Helper T cell (primary cell): ENCODE data around the genes SKOR2, C18orf32 and RPL17.

DNA sequence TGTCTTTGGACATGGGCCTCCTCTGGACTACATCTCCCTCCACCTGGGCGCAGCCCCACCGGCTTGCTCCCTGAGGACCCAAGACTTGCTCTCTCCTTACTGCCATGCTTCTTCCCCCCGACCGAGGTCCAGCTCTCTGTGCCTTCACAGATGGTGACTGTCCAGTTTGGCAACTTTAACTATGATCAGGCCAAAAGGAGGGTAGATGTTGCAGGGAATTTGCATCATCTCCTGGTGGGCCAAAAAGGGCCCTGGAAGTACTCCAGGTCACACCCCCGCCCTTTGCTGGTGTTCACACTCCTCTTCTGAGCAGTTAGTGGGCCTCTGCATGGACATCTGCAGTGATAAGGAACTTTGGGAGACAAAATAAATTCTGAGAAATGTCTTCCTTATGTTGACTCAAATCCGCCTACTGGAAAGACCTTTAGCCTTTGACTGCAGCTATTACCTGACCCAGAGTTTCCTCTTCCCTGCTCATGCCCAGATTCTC, 88.7 kb downstream of the RNF165 start:
- PRO-cap, 2 experiments: no peak in any of the 2 experiments

- PRO-cap, 2 experiments: no peak in any of the 2 experiments
These were observed 1.1 kb upstream of the LOXHD1 start for GRCh38 chr18:46658113-46658450.

DNA sequence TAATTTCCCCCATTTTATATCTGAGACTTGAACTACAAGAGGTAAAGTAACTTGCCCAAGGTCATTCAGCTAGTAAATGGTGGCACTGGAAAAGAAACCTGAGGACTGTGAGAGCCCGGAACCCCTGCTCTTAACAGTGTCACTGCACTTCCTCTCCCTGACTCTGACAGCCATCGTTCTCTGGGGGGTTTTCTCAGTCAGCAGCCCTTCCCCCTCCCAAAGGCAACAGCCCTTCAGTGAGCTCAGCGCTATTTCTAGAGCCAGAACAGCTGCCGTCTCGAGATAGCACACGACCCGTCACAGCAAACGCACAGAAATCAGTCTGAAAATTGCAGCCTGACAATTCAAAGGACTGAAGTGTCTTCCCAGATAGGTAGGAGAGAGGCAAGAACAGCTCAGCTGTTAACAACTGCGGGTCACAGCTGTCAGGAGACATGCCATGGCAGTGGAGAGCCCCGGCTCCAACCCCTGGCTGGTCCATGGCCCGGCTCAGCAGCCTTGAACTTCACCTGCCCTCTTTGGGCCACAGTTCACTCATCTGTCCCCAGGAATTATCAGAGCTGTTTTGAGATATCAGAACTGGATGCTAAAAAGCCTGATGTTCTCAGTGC, 45.4 kb downstream of the ST8SIA5 start:
- PRO-cap, 2 experiments: no peak in any of the 2 experiments

- PRO-cap, 2 experiments: no peak in any of the 2 experiments
These were observed 72.7 kb upstream of the ST8SIA5 start for GRCh38 chr18:46829543-46830000.

DNA sequence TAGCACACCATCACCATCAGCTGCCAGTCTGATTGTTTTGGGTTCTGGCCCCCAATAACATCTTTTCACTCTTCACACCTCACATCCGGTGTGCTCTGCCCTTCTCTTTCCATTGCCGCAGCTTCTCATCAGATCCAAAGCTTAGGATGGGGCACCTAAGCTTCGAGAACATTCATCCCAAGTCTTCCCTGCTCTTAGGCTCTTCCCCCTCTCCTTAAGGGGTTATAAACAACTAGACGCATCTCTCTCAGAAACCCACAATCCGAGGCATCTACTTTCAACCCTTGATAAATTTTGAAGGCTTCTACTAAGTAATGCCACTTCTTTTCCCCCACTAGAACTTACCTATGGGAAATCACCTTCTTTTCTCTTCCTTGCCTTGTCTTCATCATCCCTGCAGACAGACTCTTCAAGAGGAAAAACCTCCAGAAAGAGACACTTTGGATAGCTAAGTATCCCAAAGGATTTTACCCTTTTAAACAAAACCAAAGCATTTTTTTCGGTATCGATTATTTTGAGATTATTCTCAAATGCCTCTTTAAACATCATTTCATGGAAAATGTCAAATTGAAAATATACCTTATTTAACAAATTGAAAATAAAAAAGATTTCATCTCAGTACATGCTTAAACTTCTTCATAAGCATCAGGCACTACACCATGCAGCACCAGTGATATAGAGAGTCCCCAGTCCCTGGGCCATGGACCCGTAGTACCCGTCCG, 48.5 kb downstream of the HDHD2 start:
- PRO-cap, 2 experiments: no peak in any of the 2 experiments

- PRO-cap, 2 experiments: no peak in any of the 2 experiments
These were observed at the start of gene SKOR2 for GRCh38 chr18:47251383-47251815. TSS of gene SKOR2 (minus strand) at chr18:47251660.

DNA sequence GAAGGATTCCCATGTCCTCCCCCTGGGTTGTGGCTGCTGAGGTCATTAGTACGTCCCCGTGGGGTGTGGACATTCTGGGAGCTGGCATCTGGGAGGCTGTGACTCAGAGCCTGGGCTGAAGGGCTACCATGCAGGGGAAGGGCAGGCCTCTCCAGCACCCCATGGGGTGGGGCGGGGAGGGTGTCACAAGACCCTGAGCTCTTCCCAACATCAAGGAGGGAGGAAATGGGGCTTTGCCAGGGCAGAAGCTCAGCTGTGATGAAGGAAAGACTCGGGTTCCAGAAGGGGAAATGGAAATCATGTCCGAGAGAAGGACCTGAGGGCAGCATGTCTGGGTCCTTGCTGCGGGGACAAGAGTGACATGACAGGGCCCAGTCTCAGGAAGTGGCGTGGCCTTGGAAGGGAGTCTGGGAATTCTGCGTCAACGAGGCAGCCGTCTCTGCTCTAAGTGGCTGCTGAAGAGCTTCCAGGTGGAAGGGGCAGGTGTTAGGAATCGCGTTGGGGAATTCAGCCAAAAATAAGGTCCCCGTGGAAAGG, 105.9 kb upstream of the SMAD2 start:
- PRO-cap, 2 experiments: no peak in any of the 2 experiments

DNA sequence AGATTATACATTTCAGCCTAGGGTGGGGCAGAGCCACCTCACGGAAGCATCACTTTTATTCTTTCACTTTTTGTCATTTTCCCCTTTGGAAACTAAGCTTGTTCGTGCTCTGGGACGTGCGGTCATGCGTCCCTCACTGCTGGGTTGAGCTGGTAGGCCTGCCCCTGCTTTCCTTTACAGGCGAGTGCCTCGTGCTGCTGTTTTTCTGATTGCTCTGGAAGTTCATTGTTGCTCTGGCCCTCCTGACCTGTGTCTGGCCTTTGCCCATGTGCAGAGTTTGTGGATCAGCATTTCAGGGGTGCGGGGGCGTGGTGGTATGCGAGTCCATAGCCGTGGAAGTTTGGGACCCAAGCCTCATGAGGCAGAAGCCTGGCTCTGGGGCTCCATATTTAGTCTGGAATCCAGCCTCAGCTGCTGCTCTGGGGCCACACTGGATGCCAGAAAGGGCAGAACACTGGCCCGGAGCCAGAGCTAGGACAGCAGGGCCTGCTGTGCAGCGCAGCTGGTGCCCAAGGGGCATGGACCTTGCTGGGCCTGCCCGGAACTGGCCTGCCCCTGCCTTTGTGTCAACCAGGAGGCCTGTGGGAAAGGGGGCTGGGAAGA, 51.1 kb downstream of the CTIF start:
- PRO-cap, 2 experiments: no peak in any of the 2 experiments

- PRO-cap, 2 experiments: no peak in any of the 2 experiments
These were observed 148.9 kb downstream of the CTIF start for GRCh38 chr18:48687735-48688074.

- PRO-cap, 2 experiments: no peak in any of the 2 experiments
These were observed 110.3 kb downstream of the SMAD7 start for GRCh38 chr18:48840365-48840950.

- PRO-cap, 2 experiments: no peak in any of the 2 experiments
These were observed 33.0 kb downstream of the SMAD7 start for GRCh38 chr18:48917458-48918410.

DNA sequence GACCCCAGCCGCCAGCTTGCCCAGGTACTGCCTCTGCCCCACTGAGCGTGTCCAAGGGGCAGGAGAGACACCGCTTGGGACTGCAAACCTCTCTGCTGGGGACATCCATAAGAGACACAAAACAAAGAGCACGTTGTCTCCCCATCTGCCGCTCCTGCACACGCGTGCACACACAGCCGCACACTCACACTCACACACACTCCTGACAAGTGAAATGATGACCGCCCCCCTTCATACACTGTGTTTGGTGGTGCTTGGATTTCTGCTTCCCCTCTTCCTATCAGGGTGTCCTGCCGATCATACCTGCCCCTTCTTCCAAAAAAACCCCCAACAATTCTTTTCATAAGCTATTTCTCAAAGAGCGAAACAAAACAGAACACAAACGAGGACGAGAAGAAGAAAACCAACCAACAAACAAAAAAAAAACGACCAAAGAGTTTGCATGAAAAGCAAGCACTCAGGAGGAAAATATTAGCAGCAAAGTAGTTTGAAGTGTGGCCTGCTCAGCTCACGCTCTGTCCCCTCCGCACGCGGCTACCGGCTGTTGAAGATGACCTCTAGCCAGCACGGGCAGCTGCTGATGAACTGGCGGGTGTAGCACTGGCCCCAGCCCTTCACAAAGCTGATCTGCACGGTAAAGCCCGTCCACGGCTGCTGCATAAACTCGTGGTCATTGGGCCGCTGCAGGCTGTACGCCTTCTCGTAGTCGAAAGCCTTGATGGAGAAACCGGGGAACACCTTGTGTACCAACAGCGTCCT, 29.7 kb downstream of the SMAD7 start:
- PRO-cap, 2 experiments: no peak in any of the 2 experiments

- PRO-cap, 2 experiments: no peak in any of the 2 experiments
These were observed 18.3 kb downstream of the SMAD7 start for GRCh38 chr18:48932495-48932755.

GRCh38 chr18:48952900-48953231, 2.1 kb upstream of the SMAD7 start:
- PRO-cap, 2 experiments: peak in 2 of 2 experiments; most common minus-strand start chr18:48953208 (in 2)

GRCh38 chr18:49016909-49017681, 66.3 kb upstream of the SMAD7 start:
- PRO-cap, 2 experiments: no peak in any of the 2 experiments

DNA sequence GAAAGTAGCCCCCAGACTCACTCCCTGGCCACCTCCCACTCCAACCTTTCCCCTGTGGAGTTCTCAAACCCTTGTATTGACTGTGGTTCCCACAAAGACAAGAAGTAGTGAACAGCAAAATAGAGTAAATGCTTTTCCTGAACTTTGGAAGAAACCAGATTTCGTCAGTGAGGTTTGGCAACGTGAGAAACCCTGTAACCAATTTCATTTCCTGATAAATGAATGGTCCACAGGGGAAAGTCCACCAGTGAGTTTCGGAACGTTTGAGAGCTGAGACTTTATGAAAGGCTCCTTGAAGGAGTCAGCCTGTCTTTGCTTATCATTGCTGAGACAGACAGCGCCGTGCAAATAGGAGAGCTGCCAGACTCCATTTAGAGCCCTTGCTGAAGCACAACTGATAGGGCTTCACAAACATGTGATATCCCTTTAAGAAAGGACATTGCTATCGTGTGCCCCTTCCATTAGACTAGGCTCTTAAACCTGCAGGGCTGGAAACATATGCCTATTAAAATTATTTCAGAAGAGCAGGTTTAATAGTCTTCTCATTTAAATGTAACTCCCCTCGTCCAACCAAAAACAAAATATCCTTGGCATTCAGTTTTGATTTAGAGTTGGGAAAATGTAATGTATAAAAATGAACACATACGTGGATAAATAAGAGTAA, 121.8 kb upstream of the SMAD7 start:
- PRO-cap, 2 experiments: no peak in any of the 2 experiments

DNA sequence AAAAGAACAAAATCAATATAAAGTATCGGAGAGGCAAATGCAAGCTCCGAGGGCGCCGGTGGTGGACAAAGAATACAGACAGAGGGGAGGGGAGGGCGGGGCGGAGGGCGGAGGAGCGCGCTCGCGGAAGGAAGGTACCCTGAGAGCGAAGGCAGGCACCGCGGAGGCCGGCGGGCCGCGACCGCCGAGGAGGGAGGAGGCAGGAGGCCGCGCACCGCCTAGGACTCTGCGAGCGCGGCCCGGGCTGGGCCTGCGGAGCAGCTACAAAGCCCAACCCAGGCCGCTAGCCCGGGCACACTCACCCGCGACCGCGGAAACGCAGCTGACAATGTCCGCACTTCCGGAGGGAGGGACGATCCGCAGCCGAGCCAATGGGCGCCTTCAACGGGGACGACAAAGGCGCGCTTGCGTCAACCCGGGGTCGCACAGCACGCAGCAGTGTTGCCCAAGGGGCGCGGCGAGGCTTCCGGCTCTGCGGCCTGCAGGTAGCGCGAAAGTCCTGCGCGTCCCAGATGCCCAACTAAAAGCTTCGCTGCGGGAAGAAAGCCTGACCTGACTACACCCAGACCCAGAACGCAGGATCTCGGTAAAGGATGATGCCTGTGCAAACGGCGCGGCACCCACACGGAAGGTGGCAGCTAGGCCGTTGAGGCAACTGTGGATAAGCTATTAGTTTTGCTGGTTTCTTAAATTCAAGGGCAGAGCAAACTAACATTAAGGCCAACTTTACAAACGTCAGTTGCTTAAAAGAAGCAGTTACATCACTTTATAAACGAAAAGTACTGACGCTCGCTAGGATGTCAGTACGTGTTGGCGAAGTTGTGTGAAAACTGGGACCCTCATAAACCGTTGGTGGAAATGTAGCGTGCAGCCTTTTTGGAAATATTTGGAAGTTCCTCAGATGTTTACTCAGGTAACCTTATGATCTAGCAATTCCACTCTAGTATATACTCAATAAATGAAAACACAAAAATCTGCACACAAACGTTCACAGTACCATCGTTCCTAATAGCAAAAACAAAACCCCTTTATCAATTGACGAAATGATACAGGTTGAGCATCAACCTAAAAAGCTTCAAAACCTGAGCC, at the start of gene C18orf32:
Gene C18orf32 (minus strand): TSS at position 330 of the 1,089 bp plus-strand sequence.
- PRO-cap, 2 experiments: peak in 2 of 2 experiments; most common plus-strand start position 167 of the sequence (in 2); most common minus-strand start position 74 of the sequence (in 2)

GRCh38 chr18:49491570-49492658, at the start of gene RPL17:
TSS of gene RPL17 (minus strand) at chr18:49492465.
- PRO-cap, 2 experiments: peak in 2 of 2 experiments; most common plus-strand start chr18:49491956 (in 2); most common minus-strand start chr18:49492479 (in 2)

DNA sequence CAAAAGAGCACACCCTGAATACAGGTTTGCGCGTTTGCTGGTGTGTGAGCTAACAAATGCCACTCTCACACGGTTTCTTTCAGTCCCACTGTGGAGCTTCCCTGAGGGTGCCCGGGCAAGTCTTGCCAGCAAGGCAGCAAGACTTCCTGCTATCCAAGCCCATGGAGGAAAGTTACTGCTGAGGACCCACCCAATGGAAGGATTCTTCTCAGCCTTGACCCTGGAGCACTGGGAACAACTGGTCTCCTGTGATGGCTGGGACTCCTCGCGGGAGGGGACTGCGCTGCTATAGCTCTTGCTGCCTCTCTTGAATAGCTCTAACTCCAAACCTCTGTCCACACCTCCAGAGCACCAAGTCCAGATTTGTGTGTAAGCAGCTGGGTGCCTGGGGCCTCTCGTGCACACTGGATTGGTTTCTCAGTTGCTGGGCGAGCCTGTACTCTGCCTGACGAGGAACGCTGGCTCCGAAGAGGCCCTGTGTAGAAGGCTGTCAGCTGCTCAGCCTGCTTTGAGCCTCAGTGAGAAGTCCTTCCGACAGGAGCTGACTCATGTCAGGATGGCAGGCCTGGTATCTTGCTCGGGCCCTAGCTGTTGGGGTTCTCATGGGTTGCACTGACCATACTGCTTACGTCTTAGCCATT, 28.7 kb downstream of the LIPG start:
- PRO-cap, 2 experiments: no peak in any of the 2 experiments

- PRO-cap, 2 experiments: no peak in any of the 2 experiments
These were observed 29.8 kb downstream of the LIPG start for GRCh38 chr18:49591461-49592260.